A549 (cell line): ENCODE data around the gene TBL1XR1.

DNA sequence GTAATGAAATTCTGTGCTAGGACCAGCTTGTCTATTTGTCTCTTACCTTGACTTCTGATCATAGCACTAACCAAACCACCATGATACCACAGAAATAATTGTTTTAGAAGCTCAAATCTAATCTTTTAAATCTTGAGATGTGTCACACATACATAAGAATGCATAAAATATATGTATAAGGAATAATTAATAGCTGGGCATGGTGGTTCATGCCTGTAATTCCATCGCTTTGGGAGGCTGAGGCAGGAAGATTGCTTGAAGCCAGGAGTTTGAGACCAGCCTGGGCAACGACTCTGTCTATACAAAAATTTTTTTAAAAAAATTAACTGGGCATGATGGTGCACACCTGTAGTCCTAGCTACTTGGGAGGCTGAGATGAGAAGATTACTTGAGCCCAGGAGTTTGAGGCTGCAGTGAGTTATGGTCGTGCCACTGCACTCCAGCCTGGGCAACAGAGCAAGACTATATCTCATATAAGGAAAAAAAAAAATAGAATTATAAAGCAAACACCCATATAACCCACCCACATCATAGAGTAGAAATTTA, 123.5 kb downstream of the FNDC3B start:
- PRO-cap = no peak
CAGE:
- cytosol, long polyA plus RNA = no peak
- long polyA plus RNA = no peak
- nucleus, long polyA plus RNA = no peak

DNA sequence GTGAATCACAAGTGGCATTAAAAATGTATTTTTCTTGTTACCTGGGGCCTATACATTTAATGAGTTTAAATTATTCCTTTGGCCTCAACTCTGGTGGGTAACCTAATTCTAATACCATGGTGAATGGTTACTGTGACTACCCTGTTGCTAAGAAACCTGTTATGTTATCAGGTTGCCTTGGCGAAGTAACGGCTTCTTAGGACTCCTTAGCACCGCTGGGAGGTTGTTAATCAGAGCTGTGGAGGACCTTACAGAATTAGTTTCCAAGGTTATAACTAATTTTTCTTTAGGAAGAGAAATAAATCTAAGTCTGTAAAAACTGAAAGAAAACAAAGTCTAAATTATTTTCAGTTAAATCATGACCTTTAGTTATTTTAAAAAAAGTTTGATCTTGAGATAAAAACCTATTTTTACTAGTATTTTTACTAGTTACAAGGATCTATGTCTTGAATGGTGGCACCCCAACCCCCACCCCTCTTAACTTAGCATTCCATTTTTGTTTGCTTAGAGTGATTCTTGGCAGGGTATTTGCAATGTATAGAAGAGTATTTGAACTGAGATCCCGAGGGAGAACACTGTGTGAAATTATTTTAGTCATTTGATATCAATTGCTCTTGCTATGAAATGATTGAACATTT, 155.5 kb downstream of the FNDC3B start:
- PRO-cap = no peak
CAGE:
- cytosol, long polyA plus RNA = no peak
- long polyA plus RNA = no peak
- nucleus, long polyA plus RNA = no peak

DNA sequence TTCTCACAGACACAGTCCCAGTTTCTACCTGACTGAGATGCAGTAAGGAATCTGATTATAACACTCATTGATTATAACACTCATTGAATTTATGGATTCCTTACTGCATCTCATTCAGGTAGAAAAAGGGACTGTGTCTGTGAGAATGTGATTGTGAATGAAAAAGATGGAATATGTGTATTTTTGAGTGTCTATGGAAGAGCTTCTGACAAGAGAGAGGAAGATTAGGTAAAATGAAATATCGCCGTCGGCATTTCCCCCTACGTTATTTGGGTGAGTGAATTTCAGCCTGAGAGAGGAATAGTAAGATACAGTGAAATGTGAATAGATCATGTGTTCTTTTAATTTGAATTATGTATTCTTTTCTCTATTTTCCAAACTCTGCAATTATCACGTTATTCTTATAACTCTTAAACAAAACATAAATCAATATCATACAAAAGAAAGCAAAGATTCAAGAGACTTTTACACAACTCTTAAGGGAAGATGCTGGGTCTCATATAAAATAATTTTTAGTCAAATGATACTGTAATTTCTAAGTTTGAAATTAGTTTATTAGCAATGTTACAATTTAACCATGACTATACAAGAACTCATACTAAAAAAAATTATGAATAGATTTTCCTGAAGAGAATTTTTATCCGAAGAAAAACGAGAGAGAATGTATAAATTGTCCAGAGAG, 195.7 kb downstream of the GHSR start:
- PRO-cap = no peak
CAGE:
- cytosol, long polyA plus RNA = no peak
- long polyA plus RNA = no peak
- nucleus, long polyA plus RNA = no peak

DNA sequence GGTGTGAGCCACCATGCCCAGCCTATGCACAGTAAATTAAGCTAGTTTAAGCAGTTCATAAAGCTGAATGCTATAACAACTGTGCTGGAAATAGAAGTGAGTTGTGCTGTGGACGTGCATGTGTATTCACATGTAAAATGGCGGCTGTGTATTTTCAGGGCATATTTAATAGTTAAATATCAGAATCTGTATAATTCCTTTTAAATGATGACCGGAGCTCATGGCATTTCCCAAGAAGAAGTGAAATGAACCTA, 180.9 kb downstream of the GHSR start:
- PRO-cap = no peak
CAGE:
- cytosol, long polyA plus RNA = no peak
- long polyA plus RNA = no peak
- nucleus, long polyA plus RNA = no peak

GRCh38 chr3:172322628-172323074, 125.6 kb downstream of the GHSR start:
- PRO-cap = no peak
CAGE:
- cytosol, long polyA plus RNA = no peak
- long polyA plus RNA = no peak
- nucleus, long polyA plus RNA = no peak

- PRO-cap = no peak
CAGE:
- cytosol, long polyA plus RNA = no peak
- long polyA plus RNA = no peak
- nucleus, long polyA plus RNA = no peak
Observed at GRCh38 chr3:172402249-172402976, 45.8 kb downstream of the GHSR start.

DNA sequence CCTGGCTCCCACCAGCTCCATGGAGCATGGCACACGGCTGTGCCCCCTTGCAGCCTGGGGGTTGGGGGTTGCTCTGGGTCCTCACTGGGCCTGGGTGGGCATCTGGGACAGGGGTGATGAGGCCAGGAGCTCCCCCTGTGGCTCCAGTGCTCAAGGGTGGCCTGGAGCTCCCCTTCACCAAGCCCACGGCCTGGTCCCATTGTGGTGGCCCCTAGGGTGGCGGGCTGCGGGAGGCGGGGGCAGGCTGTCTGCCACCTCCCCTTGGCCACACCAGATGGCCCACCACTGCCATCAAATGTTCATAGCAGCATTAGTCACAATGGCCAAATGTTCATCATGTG, 36.7 kb downstream of the GHSR start:
- PRO-cap = no peak
CAGE:
- cytosol, long polyA plus RNA = no peak
- long polyA plus RNA = no peak
- nucleus, long polyA plus RNA = no peak

DNA sequence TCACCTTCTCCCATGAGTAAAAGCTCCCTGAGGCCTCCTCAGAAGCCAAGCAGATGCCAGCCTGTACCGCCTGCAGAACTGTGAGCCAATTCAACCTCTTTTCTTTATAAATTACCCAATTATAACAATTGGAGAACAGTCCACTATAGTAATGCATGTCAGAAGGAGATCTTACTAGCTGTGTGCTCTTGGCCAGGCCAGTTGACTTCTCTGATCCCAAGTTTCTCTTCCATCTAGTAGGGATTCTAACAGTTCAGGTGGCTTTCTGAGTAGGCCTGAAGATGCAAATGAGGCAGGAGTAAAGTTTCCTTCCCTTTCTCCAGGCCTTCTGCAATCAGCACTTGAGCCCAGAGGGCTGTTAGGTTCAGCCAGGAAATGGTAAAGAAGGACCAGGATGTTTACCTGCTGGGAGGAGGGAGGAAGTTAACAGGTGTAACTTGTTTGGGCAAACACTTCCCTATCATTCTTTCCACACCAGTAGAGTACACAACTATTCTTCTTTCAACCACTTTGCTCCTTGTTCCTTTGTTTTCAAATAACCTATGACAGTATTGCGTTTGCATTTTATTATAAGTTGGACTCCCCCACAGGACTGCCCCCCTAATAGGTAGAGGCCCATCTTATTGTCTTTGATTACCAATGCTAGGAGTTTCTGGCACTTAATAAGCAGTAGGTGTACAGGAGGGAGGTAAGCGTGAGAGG, 13.3 kb upstream of the TNFSF10 start:
- PRO-cap = no peak
CAGE:
- cytosol, long polyA plus RNA = no peak
- long polyA plus RNA = no peak
- nucleus, long polyA plus RNA = no peak

- PRO-cap = no peak
CAGE:
- cytosol, long polyA plus RNA = no peak
- long polyA plus RNA = no peak
- nucleus, long polyA plus RNA = no peak
Observed at GRCh38 chr3:172550469-172550854, 27.2 kb upstream of the TNFSF10 start.

DNA sequence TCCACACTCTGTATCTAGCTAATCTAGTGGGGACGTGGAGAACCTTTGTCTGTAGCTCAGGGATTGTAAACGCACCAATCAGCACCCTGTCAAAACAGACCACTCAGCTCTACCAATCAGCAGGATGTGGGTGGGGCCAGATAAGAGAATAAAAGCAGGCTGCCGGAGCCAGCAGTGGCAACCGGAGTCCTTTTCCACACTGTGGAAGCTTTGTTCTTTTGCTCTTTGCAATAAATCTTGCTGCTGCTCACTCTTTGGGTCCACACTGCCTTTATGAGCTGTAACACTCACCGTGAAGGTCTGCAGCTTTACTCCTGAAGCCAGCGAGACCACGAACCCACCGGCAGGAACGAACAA, 116.8 kb downstream of the ECT2 start:
- PRO-cap = no peak
CAGE:
- cytosol, long polyA plus RNA = no peak
- long polyA plus RNA = no peak
- nucleus, long polyA plus RNA = no peak

DNA sequence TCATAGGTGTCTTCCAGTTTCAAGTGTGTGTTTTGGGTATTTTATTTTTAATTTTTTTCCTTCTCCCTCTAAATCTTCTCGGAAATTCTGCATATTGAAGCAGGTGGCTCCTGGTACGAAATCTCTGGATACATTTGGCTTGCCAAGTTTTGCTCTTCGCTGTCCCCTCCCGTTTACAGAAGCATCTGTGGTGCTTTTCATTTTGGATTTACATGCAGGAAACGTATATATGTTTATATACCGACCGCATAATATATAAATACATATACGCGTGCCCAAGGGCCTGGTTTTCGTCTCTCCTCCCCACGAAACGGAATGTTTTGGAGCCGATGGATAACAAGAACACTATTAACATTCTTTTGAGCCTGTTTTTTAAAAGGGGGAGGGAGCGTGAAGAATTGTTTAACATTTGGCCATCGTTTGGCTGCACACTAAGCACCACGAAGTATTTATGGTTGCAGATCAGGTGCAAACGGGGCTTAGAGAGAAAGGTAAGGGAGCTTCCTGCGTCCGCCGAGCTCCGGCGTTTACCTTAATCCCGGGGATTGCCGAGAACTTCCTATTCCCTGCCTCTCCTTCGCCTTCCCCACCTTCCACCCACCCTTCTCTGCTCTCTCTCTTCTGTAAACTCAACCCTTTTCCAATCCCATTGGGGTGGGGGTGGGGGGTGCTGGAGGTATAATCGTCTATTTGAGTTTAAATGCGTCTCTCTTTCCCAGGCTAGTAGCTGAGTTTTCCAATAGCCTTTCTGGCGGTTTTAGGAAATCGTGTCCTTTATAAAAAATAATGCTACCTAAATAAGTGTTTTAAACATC, 1.1 kb upstream of the NLGN1 start:
- PRO-cap = no peak
CAGE:
- cytosol, long polyA plus RNA = no peak
- long polyA plus RNA = no peak
- nucleus, long polyA plus RNA = no peak

GRCh38 chr3:174868286-174869409, 9.5 kb downstream of the NAALADL2 start:
- PRO-cap = no peak
CAGE:
- cytosol, long polyA plus RNA = no peak
- long polyA plus RNA = no peak
- nucleus, long polyA plus RNA = no peak

DNA sequence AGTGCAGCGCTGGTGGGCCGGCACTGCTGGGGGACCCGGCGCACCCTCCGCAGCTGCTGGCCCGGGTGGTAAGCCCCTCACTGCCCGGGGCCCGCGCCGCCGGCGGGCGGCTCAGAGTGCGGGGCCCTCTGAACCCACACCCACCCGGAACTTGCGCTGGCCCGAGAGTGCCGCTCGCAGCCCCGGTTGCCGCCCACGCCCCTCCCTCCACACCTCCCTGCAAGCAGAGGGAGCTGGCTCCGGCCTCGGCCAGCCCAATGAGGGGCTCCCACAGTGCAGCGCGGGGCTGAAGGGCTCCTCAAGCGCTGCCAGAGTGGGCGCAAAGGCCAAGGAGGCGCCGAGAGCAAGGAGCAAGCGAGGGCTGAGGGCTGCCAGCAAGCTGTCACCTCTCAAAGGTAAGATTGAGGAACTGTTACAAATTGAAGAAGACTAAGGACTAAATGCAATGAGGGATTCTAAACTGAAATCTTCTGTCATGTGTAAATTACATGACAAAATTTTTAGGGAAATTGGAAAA, 834.8 kb downstream of the TBL1XR1 start:
- PRO-cap = no peak
CAGE:
- cytosol, long polyA plus RNA = no peak
- long polyA plus RNA = no peak
- nucleus, long polyA plus RNA = no peak

DNA sequence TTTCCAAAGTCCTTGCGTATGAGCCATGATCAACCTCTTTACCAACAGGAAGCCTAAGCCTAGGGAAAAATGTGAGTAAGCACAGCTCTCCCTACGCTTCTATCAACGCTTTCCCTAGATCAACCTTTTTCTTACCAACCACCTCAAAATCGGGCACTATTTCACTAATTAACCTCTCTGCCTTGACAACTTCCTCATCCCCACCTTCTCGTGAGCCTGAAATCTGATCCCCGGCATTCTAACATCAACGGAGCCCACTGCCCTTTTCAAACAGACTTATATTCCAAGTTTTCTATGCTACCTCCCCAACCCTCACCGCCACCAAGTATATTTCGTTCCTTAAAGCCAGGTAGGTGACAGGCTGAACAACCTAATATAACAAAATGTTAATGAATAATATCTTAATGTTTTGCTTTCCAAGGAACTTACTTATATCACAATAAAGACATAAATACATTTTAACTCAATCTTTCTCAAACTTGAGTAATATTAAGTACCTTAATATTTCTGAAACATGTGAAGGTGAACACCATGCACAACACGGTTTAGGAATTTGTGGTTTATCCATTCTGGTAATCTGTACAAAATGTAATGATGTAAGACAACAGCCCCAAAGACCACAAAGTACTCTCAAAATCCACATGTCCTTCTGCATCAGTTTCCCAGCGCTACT, 122.8 kb downstream of the TBL1XR1 start:
- PRO-cap = no peak
CAGE:
- cytosol, long polyA plus RNA = no peak
- long polyA plus RNA = no peak
- nucleus, long polyA plus RNA = no peak

GRCh38 chr3:177121516-177122184, 75.6 kb downstream of the TBL1XR1 start:
- PRO-cap = no peak
CAGE:
- cytosol, long polyA plus RNA = no peak
- long polyA plus RNA = no peak
- nucleus, long polyA plus RNA = no peak

DNA sequence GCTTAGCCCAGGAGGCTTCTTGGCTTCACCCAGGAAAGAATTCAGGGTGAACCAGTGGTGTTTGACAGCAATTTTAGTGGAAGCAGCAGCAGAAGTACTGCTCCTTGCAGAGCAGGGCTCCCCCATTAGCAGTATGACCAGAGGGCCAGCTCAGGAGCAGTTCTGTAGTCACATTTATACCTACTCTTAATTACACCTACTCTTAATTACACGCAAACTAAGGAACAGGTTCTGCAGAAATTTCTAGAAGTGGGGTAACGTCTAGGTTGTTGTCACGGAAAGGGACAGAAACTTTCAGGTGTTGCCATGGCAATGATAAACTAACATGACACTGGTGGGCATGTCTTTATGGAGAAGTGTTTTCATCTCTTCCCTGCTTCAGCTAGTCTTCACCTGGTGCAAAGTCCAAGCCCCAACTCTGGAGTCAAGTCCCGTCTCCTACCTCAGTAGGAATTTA, 55.1 kb downstream of the TBL1XR1 start:
- PRO-cap = no peak
CAGE:
- cytosol, long polyA plus RNA = no peak
- long polyA plus RNA = no peak
- nucleus, long polyA plus RNA = no peak

DNA sequence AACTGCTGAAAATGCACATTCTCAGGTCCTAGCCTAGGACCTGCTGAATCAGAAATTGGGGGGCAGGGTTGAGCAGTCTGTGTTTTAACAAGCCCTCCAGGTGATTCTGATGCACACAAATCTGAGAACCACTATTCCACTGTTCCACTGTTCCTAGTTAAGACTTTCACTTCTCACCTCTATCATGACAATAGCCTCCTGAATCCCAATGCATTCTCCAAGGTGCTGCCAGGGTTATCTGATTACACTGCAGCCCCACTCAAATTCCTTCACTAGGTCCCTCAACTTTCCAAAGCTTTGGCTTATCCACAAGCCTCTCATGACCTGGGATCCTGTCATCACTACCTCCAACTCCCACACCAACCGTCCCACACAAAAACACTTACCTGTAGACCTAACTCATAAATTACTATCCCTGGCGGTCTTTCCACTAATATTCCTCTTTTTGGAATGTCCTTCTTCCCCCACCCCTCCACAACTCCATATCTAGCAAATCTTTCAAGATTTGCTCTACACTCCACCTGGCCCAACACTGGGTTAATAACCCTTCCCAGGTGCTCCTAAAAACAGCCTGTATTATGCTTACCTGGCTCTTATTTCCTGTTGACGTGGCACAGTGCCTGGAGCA, 27.2 kb downstream of the TBL1XR1 start:
- PRO-cap = no peak
CAGE:
- cytosol, long polyA plus RNA = no peak
- long polyA plus RNA = no peak
- nucleus, long polyA plus RNA = start-site peak on the minus strand centred at position 446 of the sequence, 329 bp wide, 22 and 71 reads in 2 replicates

DNA sequence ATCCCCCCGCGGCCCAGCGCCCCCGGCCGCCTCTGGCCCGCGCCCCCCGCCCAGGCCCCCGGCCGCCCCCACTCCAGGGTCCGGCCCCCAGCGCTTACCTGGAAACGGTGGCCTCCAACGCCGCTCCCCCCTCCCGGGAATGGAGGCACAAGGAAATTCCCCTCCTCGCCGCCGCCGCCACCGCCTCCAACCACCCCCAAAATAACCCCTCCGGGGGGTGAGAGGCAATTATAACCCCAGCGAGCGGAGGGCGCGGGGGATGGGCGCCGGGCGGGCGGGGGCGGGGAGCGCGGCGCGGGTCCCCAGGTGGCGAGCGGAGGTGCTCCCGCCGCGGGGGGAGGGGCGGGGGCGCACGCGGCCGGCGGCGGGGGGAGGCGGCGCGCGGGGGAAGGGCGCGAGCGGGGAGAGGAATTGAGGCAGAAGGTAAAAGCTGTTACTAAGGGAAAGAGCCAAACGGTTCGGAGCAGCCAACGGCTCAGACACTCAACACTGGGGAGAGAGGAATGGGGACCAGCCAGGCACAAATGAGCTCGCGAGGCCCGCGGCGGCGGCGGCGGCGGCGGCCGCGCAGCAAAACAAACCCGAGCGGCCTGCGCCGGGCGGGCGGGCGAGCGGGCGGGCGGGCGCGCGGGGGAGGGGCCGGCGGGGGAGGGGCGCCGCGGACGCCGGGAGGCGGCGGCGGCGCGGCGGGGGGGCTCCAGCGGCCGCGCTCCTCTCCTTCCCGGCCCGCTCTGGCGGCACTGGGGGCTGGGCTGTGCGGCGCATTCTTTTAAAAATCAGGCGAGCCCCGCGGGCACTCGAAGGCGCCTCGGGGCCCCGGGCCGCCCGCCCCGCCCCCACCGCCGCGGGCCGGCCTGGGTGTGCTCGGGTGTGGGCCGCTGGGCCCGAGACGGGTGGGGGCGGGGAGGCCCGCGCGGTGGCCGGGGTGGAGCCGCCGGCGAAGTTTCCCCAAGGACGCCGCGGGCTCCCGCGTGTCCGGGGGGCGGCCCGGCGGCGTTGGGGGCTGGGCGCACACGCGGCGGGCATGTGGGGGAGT, at the start of gene TBL1XR1:
TBL1XR1 (minus strand) TSS at position 460 of the 1,036 bp plus-strand sequence.
- PRO-cap = bidirectional peak, plus-strand start at position 905 of the sequence, minus-strand start at position 734 of the sequence
CAGE:
- cytosol, long polyA plus RNA = no peak
- long polyA plus RNA = start-site peak on the minus strand centred at position 154 of the sequence, 64 bp wide, 115 and 77 reads in 2 replicates
- nucleus, long polyA plus RNA = start-site peak on the minus strand centred at position 122 of the sequence, 27 bp wide, 26 and 21 reads in 2 replicates

GRCh38 chr3:177210904-177211554, 13.7 kb upstream of the TBL1XR1 start:
- PRO-cap = no peak
CAGE:
- cytosol, long polyA plus RNA = no peak
- long polyA plus RNA = no peak
- nucleus, long polyA plus RNA = no peak

DNA sequence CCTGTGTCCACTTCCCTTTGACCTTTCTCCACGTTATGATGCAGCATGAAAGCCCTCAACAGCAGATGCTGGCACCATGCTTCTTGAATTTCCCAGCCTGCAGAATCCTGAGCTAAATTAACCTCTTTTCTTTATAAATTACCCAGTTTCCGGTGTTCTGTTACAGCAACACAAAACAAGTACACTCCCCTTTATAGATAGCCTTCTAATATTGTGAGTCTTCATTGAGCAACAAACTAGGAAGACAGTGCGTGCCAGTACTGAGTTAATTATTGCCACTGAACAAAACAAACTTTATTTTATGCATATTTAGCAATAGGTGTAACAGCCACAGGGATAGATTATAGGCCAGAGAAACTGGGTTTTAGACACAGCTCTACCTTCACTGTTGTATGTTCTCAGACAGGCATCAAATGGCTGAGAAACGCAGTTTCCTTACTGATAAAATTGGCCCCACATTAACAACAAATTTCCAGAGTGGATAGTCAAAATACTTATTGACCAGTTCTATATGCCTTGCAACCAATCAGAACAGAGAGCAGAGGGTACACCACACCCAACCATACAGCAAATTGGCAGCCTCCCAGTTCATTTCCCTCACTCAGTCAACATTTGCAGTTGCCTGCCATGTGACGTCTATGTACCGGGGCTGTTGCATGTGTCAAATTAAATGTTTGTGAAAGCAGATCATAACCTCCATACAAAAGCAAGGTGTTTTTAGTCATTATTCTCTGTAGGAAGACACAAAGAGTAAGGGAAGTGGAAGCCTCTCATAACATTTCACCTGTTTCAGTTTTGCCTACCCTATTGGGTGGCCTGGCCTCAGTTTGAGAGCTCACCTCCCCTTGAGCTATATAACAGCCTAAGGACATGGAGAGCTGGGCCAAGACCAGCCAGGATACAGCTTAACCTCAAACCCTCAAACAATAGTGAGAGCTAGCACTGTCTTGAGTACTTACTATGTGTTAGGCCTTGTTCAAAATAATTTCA, 14.6 kb upstream of the TBL1XR1 start:
- PRO-cap = no peak
CAGE:
- cytosol, long polyA plus RNA = no peak
- long polyA plus RNA = no peak
- nucleus, long polyA plus RNA = no peak